Metastatic Breast Carcinoma in the Ovary (tissue), 3 donors: ENCODE measurements around the gene SLC35B2.

- PRO-cap, 3 experiments = peak in 3 of 3 experiments; most common plus-strand start chr6:43771574 (in 1); most common minus-strand start chr6:43771671 (in 2)
Measured at GRCh38 chr6:43771525-43772214, 1.7 kb downstream of the VEGFA start.

- PRO-cap, 3 experiments = peak in 1 of 3 experiments; most common minus-strand start chr6:43800085 (in 1)
Measured at GRCh38 chr6:43799596-43800481, 29.8 kb downstream of the VEGFA start.

DNA sequence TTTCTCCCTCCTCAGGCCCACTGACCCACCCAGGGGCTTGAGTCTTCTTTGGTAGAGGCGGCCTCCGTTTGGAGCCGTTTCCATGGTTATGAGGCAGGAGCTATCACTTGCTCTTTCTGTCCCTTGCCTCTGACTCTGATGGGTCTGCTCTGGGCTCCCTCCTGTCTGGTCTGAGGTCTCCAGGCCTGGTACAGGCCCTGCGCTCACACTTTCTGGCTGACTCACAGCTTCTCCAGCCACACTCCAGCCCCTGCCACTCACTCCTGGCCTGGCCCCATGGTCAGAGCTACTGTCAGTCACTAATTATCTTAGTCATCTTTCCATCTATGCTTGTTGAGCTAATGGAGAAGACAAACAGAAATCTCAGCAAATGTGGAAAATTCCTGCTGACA is 63.1 kb downstream of the VEGFA start:
- PRO-cap, 3 experiments = no peak in any of the 3 experiments

DNA sequence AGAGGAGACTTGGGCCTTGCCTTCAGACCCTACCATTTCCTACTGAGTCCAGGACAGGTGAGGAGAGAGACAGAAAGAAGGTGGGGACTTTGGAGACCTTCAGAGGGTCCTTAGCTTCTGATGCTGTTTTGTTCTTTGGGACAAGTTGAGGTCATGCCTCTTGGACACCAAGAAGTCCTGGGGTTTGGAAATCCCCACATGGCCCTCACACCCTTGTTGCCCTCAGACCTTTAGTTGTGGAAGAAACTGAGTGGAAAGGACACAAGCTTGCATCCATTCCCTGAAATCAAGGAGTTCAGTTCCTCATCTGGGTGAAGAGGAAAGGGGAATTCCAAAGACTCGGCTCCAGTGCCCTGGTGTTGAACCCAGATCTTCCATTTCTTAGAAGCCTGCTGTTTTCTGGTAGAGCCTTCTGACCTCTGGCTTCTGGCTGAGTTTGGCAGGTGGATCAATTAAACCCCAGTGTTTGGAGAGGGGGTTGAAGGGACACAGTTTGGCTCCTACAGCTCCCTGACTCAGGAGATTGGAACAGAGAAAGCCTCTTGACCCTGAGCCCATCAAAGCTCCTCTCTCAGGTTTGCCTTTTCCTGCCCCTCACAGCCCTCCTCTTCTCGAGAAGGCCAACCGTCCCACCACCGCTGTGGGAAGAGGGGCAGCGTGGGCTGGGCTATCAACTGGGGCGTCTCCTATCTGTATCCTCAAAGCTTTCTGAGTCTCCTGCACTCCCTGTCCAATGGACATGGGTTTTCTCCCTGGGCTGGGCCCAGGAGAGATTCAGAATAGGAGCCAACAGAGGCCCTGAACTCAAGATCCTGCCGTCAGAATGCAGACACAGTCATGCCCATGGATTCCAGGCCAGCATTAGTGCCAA is 146.1 kb downstream of the VEGFA start:
- PRO-cap, 3 experiments = peak in 1 of 3 experiments; most common plus-strand start position 521 of the sequence (in 1); most common minus-strand start position 288 of the sequence (in 1)

DNA sequence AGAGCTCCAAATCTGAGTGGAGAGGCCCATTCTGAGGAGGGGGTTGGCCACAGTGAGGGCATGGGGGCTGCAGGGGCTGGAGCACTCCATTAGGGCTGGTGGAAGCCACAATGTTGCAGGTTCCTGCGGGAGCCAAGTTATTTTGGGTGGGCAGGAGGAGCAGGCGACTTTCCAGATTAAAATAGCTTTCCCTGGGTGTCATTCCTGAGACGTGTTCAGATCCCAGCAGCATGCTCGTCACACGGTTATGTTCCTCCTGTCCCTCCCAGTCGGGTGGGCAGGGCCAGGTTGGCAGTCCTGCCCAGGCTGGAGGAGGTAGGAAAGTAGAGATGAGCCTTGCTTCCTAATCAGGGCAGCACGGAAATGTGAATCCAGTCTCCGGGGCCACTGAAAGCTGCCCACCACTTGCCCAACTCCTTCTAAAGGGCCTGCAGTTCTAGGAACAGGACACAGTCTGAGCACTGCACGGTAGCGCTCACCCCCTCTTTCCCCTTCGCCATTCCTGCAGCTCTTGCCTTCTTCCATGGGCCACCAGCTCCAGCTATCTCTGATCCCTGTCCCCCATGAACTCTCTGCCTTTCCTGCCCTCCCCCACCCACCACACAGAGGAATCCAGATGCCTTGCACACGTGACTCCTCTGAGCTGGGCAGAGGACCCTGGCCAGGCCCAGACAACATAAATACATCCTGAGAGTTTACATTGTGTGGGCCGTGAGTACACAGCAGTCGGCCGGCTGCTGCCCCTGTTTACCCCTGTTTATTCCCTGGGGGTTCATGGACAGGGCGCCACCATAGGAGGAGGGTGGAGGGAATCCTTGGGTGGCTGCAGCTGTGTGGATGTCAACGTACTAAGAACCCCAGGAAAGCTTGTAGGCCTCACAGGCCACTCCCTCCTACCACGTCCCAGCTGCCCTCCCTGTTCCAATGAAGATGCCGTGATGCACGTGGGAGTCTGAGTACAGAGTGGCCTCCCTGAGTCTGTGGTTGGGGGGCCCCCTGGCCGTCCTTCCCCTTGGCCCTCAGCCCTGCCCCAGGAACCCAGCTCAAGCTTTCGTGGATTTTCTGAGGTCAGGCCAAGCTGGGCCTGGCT is 136.7 kb downstream of the MRPL14 start:
- PRO-cap, 3 experiments = no peak in any of the 3 experiments

GRCh38 chr6:43993835-43994459 is 133.3 kb downstream of the MRPL14 start:
- PRO-cap, 3 experiments = peak in 3 of 3 experiments; most common plus-strand start chr6:43994313 (in 3); most common minus-strand start chr6:43994122 (in 1)

GRCh38 chr6:43998516-43999379 is 128.5 kb downstream of the MRPL14 start:
- PRO-cap, 3 experiments = no peak in any of the 3 experiments

DNA sequence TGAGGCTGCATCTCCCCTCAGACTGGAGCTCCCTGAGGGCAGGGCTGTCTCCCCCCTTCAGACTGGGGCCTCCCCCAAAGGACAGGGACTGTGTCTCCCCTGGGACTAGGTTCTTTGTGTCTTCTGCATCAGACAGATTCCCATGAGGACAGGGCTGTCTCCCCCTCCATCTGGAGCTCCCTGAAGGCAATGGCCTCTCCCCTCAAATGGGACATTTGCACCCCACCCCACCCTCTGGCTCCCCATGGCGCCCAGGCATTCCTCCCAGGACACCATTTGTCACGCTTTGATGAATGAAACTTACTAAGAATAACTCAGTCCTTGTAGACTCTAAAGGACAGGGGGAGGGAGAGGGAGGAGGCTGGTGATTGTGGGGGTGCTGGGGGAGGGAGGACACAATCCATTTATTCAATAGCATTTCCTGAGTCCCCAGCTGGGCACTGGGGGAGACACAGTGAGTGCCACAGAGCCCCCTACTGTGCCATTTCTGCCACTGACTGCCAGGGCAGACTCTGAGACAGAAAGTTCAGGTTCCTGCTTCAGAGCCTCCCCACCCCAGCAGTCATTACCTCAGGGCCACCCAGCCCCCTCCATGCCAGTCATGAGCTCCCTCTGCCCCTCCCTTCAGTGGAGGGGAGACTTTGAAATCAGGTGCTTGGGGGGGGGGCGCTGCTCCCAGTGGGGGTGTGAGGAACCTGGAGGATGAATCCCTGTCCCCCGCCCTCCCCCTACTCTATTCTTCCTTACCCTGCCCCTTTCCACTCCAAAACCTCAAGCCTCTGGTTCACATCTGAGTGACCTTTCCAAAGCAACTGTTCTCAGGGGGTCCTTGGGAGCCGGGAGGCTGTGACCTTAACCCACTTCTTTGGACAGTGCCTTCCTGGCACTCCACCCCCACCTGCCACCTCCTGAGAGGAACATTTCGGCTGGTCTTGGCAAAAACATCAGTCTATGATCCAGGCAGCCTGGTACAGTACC is 122.1 kb downstream of the MRPL14 start:
- PRO-cap, 3 experiments = no peak in any of the 3 experiments

GRCh38 chr6:44111289-44112444 is 15.6 kb downstream of the MRPL14 start:
- PRO-cap, 3 experiments = no peak in any of the 3 experiments

GRCh38 chr6:44139327-44140129 is 12.2 kb downstream of the TMEM63B start:
- PRO-cap, 3 experiments = no peak in any of the 3 experiments

DNA sequence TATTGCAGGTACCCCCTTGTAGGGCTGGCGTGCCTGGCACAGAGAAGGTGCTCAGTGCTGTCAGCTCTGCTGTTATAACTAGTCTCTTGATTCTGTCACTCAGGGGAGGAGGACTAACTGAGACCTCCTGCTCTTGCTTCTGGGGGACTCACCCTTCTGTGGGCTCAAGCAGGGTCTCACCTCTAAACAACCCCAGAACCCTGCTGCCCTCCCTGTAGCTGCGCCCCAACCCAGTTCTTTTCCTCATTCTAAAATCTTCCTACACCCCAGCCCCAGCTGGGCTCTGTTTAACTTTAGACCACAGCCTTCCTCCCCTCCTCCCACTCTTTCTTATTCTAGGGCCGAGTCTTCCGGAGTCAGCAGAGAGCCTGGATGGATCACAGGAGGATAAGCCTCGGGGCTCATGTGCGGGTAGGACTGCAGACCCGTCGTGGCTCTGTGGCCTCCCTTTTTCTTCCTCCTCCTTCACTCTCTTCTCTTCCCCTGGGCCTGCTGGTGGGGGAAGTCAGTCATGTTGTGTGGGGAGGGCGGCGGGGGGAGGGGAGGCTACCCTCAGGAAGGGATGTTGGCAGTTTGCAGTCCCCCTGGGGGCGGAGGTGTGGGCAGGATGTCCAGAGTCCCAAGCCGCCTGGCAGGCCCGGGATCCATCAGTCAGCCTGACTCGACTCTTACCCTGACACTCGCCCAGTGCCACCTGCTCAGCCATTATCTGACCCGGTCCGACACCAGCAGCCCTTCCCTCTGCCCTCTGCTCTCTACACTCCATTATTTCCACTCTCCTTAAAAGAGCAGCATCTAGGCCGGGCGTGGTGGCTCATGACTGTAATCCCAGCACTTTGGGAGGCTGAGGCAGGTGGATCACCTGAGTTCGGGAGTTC is 8.0 kb downstream of the CAPN11 start:
- PRO-cap, 3 experiments = peak in 1 of 3 experiments; most common plus-strand start position 362 of the sequence (in 1)

GRCh38 chr6:44217926-44218921 is 1.5 kb downstream of the MYMX start:
- PRO-cap, 3 experiments = peak in 3 of 3 experiments; most common plus-strand start chr6:44218762 (in 2); most common minus-strand start chr6:44218426 (in 1)

GRCh38 chr6:44229173-44230002 is 6.0 kb downstream of the SLC29A1 start:
- PRO-cap, 3 experiments = no peak in any of the 3 experiments

DNA sequence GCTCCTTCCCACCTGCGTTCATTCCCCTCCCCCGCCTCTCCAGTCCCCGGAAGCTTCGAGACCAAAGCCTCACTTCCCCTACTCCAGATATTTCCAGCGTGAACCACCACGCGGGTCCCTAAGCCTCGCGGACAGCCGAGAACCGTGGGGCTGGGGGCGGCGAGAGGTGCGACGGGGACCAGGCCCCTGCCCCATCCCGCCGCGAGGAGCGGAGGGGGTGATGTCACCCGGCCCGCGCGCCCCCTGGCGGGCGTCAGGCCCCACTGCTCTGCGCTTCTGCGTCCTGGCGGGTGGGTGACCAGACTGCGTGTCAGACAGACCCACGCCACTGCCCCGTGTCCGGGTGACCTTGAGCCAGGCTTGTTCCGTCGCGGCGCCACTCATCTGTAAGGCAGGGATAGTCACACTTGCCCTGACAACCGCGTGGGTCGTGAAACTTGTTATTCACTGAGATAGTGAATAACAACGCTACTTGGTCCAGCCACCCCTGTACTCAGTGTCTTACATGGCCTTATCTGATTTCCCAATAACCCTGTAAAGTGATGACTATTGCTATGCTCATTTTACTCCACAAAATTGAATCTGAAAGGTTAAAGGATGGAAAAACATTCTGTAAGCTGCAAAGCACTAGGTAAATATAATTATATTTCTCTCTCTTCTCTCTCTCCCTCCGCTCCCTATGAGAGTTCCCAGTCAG is 8.9 kb upstream of the HSP90AB1 start:
- PRO-cap, 3 experiments = peak in 3 of 3 experiments; most common plus-strand start position 273 of the sequence (in 1); most common minus-strand start position 208 of the sequence (in 2)

DNA sequence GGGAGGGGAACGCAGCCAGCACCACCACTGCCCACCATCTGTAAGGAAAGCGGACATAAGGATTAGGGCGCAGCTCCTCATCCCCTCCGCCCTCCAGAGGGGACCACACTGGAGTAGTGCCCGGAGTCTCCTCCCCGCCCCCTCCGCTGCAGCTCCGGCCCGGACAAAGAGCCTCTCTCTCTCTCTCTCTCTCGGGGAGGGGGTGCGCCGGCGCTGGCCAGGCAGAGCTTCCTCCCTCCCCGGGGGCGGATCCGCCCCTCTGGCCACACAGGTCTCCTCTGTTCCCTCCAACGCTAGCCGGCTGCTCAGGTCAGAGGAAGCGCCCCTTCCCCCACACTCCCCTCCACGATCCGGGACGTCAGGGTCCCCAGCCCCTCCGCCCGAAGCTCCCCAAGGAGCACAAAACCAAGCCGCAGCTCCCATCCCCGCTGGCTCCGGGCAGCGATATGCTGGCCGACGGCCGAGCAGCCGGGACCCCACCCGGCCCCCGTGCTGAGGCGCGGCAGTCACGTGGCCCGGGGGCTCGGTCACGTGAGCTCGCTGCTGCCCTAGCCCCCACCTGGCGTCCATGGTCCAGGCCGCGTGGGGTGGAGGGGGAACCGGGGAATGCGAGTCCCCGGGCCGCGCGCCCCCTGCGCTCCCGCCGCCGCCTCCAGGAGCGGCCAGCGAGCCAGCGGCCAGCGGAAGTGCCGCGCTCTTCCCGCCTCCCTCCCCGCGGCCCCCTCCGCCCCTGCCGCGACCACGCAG is at the start of gene SLC35B2:
TSS of gene SLC35B2 (minus strand) at position 688 of the 747 bp plus-strand sequence.
- PRO-cap, 3 experiments = peak in 3 of 3 experiments; most common plus-strand start position 296 of the sequence (in 1); most common minus-strand start position 672 of the sequence (in 3)

GRCh38 chr6:44257588-44258021 is 277 bp upstream of the SLC35B2 start:
- PRO-cap, 3 experiments = peak in 2 of 3 experiments; most common plus-strand start chr6:44257636 (in 2)

GRCh38 chr6:44262873-44263912 is 2.2 kb downstream of the NFKBIE start:
- PRO-cap, 3 experiments = no peak in any of the 3 experiments

DNA sequence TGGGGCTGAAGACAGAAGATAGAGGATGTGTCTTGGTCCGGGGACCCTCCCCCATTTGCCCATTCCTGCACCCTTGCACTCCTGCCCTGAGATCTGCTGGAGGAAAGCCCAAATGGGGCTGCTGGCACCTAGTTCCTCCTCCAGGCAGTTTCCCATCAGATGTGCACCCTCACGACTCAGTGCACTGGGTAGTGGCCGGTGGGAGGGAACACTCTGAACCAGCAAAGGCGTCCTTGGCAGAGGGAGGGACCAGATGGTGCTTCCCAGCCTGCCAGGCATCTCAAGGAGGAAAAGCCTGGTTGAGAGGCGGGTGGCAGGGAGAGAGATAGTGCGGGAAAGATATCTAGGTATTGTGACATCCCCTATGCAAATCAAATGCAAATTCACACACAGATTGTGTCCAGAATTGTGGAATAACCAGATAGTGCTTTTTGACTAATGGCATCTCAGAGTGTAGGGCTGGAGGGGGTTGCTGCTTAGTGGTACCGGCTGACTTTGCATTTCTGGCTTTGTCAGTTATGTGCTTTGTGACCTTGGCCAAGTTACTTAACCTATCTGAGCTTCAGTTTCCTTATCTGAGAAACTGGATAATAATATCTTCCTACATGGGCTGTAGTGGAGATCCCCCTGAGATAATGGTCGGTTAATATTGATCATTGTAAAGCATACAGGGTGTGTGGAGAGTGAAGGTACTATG is 7.6 kb downstream of the TCTE1 start:
- PRO-cap, 3 experiments = no peak in any of the 3 experiments

DNA sequence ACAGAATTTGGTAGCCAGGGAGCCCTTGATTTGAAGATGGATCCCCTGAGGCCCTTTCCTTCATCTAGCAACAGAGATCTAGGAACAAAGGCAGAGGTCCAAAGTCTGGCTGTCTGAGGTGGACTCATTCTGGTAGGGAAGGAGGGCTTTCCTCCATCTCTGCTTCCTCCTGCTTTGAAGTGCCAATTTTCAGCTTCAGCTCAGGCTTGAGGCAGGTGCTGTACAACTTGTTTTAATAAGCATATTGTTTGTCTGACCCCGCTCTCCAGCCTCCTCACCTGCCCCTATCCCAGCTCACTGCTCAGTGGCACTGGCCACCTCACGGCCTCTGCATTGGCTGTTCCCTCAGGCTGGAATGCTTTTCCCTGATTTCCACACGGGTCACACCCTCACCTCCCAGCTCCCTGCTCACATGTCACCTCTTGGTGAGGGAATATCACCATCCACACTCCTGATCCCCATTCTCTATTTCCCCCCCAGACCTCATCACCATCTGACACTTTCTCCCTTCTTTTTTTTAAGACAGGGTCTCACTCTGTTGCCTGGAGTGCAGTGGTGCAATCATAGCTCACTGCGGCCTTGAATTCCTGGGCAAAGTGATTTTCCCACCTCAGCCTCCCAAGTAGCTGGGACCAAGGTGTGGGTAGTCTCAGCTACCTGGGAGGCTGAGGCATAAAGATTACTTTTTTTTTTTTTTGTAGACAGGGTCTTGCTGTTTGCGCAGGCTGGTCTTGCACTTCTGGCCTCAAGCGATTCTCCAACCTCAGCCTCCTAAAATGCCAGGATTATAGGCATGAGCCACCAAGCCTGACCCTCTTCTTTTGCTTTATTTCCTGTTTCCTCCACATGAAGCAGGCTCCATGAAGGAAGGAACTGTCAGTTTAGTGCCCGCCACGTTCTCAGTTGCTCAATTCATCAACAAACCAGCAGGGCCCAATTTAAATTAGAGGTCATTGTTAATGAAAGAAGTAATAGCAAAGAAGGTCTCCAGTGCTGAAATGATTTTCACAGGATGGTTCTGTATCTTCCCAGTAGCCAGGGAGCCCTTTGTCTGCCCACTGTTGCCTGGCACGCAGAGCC is 1.6 kb upstream of the TCTE1 start:
- PRO-cap, 3 experiments = no peak in any of the 3 experiments

DNA sequence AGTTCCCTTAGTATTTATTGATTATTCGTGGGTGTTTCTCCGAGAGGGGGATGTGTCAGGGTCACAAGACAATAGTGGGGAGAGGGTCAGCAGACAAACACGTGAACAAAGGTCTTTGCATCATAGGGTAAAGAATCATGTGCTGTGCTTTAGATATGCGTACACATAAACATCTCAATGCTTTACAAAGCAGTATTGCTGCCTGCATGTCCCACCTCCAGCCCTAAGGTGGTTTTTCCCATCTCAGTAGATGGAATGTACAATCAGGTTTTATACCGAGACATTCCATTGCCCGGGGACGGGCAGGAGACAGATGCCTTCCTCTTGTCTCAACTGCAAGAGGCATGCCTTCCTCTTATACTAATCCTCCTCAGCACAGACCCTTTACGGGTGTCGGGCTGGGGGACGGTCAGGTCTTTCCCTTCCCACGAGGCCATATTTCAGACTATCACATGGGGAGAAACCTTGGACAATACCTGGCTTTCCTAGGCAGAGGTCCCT is 14.2 kb upstream of the SPATS1 start:
- PRO-cap, 3 experiments = no peak in any of the 3 experiments